ENCODE data around the gene DCBLD2.

DNA sequence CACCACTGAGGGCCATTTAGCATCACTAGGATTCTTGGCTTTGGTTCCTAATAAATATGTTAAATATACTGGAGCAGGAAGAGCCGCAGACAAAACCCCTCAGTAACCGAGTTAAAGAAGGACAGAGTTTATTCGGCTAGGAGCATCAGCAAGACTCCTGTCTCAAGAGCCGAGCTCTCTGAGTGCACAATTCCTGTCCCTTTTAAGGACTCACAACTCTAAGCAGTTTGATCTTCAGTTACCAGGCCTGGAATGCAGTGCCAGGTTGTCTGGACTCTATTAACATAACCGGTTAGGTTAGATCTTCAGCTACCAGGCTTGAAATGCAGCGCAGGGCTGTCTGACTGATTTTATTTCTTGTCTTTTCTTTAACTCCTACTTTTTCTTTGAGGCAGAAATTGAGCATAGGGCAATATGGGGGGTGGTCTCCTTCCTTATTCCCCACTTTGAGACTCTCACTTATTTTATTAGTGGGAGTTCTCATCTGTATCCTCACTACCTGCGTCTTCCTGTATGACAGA is 58.8 kb upstream of the HTR1F start:
- RRBS = no CpG with 5 or more reads among the region's 7 CpGs

DNA sequence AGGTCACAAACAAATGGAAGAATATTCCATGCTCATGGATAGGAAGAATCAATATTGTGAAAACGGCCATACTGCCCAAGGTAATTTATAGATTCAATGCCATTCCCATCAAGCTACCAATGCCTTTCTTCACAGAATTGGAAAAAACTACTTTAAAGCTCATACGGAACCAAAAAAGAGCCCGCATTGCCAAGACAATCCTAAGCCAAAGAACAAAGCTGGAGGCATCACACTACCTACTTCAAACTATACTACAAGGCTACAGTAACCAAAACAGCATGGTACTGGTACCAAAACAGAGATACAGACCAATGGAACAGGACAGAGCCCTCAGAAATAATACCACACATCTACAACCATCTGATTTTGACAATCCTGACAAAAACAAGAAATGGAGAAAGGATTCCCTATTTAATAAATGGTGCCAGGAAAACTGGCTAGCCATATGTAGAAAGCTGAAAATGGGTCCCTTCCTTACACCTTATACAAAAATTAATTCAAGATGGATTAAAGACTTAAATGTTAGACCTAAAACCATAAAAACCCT is 40.3 kb downstream of the ZNF654 start:
- RRBS = no CpG with 5 or more reads among the region's 3 CpGs

DNA sequence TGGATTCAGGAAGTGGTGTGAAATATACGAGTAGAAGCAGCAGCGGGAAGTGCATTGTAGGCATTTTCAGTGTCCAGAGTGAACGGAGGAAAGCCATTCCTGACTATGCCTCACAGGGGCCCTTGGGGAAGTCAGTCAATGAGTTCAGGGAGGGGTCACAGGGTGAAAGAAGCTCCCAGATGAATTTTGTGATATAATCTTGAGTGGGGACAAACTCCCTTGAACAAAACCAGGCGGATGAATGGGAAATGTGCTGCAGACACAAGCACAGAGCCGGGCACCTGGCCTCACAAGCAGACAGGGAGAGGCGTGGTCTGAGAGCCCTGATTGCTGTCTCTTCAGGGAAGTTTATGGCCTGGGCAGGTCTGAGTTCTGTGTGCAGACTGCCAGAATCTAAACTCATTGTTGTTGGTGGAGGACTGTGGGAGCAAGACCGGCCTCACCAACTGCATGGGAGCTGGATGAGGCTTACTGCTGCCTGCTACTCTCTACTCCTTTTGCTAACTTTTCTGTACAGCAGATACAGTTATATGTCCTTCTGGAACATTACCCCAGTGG is 591.8 kb downstream of the EPHA3 start:
- RRBS = no CpG with 5 or more reads among the region's 7 CpGs

DNA sequence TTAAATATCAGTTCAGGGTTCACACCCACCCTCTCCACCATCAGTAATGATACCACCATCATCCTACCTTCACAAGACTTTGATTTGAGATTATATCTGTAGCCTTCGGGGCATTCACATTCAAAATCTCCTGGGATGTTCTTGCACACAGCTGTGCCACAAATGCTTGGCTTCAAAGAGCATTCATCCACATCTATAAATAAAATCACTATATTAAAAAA is 73.0 kb downstream of the PROS1 start:
- RRBS = no CpG with 5 or more reads among the region's 1 CpG

DNA sequence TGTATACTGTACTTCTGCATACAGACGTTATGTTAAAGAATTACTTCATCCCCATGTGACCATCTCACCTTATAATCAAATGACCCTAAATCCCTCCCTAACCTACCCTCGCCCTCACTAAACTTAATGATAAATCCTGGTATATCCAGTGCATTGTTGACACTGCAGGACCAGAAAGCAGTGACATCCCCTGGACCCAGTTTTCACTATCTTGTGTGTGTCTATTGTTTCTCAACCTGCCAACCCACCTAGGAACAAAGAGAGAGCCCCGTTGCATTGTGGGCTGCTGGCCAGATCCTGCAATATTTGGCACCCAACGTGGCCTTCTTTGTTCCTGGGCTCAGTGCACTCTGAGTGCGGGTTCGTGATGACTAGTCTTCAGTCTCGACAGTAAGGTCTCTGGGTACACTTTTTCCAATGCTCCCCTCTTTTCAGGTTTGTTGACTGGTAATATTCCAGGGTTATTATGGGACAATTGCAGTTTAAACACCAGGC is 584.9 kb downstream of the NSUN3 start:
- RRBS = no CpG with 5 or more reads among the region's 7 CpGs

DNA sequence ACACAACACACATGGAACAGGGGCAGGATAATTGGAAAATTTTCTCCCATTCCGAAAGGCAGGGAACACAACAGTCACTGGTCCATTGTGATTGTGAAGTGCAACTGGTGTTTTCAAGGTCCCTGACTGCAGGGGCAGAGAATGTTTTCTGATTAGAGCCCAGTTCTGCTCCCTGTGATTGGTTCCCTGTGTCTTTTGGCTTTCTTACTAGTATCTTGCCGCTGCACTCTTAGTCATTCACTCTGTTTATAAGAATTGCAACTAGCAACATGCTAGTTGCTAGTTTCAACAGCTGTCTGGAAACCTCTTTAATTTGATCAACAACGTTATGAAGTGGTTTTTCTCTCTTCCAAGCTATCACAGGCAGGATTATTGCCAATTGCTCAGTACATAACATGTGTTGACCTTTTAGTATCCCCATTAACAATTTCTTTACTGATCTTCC is 177.5 kb downstream of the EPHA6 start:
- RRBS = no CpG with 5 or more reads among the region's 3 CpGs

DNA sequence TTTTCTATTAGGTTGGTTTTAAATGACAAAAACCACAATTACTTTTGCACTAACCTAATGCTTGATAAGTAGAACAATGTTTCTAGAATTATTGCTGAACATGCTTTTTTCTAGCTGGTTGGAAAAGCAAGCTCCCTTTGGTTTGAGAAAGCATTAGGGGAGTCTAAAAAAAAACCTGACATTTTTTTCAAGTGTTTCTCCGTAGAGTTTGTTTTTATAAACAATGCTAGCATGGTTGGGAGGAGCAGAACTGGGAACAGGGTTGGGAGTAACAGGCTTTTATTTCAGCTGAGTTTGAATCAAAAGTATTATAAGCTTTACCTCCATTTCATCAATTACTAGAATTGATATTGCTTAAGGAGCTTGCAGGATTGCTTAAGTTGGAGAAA is 1.0 kb downstream of the ST3GAL6 start:
- RRBS = no CpG with 5 or more reads among the region's 1 CpG

DNA sequence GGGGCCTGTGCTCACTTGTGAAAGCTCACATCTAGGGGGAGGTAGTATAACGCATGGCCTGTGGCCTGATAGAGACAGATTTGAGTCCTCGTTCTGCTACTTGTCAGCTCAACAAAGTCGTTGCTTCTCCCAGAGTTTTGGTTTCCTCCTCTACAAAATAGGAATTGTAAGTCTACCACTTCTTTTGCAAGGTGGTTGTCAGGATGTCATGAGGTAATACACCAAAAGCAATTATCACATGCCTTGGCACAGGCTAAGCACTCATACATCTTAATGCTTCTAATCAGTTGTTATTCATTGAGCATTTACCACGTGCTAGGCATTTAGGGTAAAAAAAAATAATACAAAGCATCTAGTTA is 1.4 kb downstream of the ST3GAL6 start:
- RRBS = no CpG with 5 or more reads among the region's 4 CpGs

GRCh38 chr3:98765884-98766156 is 2.7 kb downstream of the ST3GAL6 start:
- RRBS = no CpG with 5 or more reads among the region's 4 CpGs

DNA sequence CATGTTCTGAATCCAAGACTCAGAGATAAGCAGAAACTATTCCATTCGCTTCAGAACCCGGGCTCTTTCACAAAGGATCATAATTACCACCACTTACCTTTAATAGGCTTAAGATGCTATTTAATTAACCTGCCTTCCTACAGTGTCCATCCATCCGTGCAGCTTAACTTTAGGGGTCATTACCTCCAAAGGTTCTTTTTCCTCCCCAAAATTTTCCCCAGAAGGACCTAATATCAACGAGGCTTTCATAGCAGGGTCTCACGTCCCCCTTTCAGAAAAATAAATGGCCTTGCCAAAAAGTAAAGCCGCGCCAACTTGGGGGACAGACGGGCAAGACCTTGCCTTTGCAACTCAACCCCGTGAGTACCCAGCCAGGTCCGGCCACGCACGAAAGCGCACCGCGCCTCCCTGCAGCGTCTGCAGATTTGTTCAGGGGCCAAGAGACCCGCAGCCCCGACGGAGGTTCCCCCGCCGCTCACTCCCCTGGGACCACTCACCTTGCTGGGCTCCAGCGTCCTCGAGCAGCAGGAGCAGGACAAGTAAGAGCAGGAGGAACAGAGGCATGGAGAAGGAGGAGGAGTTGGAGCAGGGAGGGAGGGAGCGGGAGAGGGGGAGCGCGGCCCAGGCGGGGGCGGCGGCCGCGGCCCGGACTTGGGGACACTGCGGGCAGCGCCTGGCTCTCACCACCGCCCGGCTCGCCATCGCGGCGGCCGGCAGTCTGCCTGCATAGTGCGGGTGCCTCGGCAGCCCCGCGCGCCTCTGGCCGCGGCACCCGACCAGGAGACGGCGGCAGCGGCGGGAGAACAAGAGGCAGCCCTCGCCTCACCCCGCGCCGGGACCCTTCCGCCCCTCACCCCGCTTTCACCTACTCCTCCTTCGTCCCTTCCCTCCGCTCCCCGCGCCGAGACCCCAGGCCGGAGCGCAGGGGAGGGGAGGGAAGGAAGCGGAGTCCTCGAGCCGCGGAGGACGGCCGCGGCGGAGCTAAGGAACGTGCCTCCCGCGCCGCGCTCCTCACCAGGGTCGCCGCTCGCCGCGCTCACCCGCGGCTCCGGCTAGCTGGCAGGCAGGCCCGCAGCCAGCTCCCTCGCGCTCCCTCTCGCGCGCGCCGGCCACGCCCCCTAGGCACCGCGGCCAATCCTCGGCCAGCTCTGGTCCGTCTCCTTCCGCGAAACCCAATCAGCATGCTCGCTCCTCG is at the start of gene DCBLD2:
TSS of gene DCBLD2 (minus strand) at position 1,071 of the 1,195 bp plus-strand sequence.
- RRBS = 2% methylated on average over 24 of the region's 104 CpGs

DNA sequence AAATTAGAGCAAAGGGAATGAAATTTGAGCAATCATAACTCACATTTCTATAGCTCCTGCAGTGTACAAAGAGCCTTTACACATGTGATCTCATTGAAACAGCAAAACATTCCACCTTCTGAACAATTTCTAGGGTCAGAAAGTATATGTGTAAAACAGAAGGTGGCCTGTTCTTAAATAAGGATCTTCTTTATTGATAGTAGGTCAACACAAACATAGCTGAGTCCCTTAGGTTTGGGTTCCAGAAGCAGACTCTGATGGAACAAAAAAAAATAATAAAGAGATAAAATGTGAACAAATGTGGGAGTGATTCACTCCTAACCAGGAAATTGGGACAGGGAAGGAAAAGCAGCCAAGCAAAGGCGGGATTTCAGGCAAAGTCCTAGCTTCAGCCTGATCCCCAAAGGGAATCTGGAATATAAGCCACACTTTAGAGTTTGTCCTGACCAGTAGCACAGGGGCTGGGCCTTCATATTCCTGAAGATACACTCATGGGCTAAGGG is 135.2 kb upstream of the COL8A1 start:
- RRBS = no CpG with 5 or more reads among the region's 1 CpG

GRCh38 chr3:99550038-99550351 is 88.4 kb upstream of the COL8A1 start:
- RRBS = no CpG with 5 or more reads among the region's 2 CpGs

GRCh38 chr3:99641052-99641524 is 2.7 kb downstream of the COL8A1 start:
- RRBS = no CpG with 5 or more reads among the region's 2 CpGs

DNA sequence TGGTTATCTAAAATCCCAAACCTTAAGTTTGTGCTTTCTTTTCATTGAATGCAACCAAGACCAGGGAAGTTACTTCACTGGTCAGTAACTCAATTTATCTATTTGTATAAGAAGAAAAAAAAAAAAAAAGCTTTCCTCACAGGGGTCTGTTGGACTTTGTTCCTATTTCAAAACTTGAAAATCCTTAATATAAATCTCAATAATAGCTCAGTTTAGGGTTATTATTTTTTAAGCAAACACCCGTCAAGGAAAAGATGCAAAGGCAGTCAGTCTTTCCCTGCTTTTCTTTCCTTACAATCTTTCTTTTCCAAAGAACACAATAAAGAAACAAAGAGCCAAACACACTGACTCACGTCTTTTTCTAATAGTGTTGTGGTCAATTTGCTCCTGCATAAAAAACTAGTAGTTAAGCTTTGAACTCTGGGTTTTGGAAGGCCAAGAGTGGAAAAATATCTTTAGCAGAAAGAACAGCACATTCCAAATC is 18.0 kb downstream of the COL8A1 start:
- RRBS = no CpG with 5 or more reads among the region's 2 CpGs

- RRBS = no CpG with 5 or more reads among the region's 5 CpGs
Observed at GRCh38 chr3:99659937-99660485, 21.6 kb downstream of the COL8A1 start.

- RRBS = no CpG with 5 or more reads among the region's 11 CpGs
Observed at GRCh38 chr3:99794242-99795064, 23.2 kb upstream of the CMSS1 start.

DNA sequence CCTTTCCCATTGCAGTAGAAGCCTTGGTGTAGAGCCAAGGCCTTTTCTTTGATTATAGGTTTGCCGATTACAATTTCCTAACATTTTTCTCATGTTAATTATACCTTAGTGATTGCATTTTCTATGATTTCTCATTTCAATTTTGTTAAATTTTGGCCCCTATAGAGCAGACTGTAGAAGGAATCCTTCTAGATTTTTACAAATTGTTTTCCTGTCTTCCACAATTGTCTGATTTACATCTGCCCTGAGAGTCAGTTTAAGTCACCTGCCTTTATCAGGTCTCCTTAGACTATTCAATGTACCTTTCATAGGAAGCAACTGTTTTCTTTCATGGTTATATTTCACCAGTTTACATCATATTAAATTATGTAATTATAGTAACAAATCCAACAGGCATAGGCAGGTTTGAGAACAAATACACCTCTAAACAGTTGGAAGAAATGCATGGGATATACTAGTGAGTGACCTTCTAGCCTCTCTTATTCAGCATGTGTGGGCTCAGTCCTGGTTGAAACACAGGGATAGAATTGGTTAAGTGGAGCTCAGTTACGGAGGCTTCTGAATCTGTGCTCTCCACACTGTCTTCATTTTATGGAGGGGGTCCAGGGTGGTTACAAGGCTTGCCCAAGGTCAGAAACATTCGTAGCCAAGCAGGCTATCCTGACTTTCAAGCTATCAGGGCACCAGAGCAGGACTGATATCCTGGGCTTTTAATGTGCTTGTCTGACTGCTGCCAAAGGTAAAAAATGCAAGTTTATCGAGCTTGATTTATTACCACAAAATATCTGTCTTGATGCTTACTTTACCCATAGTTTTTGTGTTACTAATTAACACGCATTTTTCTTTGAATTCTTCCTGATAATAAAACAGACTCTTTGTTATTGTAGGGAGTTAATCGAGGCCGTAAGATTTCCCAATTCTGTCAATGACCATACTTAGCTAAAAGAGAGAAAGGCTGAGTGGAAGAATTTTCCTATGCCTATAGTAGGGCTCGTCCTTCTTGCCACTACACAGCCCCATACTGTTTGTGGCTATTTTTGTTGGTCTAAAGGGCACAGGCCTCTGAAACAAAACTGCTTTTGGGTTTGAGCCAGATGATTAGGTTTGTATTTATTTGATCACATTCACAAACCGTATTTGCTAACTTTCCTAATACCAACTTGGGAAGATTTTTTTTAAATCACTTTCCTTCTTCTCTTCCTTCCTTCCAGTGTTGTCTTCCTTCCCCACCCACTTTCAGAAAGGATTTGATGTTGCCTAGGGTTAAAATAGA is 89.6 kb downstream of the FILIP1L start:
- RRBS = no CpG with 5 or more reads among the region's 9 CpGs

GRCh38 chr3:100033048-100033877 is 81.0 kb downstream of the FILIP1L start:
- RRBS = no CpG with 5 or more reads among the region's 2 CpGs

- RRBS = no CpG with 5 or more reads among the region's 4 CpGs
Observed at GRCh38 chr3:100097828-100098532, 16.3 kb downstream of the FILIP1L start.

Measured in iris pigment epithelial cell (primary cell).